HT-29 (cell line): ENCODE data around the genes COL3A1 and INPP1.

DNA sequence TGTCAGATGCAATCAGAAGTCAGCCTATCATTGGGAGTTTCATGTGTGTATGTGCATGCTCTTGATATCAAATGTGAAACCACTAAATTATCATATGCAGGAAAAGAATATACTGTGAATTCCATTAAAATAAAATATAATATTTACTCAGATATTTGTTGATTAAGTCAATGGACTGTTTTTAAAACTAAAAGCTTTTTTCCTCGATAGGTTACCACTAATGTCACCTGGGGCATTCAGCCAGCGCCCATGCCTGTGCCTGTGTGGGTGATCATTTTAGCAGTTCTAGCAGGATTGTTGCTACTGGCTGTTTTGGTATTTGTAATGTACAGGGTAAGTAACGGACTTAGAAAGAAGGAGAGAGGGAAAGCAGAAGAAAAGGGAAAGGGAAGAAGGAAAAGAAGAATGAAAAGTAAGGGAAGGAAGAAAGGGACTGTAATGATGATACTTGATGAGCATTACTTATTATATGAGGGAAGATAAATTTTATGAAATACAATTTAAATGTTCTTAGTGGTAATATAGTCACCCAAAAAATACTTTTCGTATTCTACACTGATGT, 17.2 kb upstream of the FAM171B start:
- RAMPAGE, long total RNA, result no peak

- RAMPAGE, long total RNA, result no peak
These were observed 67.8 kb downstream of the FAM171B start for GRCh38 chr2:186761712-186762103.

DNA sequence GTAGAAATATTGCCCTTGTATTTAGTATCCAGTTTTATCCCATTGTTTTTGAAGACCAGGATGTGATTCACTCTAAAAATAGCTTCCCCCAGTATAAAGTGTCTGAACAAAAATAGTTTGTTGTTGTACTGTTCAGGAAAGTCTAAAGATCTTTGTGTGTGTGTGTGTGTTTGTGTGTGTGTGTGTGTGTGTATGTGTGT, 145.4 kb downstream of the CALCRL start:
- RAMPAGE, long total RNA, result no peak

- RAMPAGE, long total RNA, result no peak
These were observed 13.1 kb downstream of the TFPI start for GRCh38 chr2:187541030-187541592.

DNA sequence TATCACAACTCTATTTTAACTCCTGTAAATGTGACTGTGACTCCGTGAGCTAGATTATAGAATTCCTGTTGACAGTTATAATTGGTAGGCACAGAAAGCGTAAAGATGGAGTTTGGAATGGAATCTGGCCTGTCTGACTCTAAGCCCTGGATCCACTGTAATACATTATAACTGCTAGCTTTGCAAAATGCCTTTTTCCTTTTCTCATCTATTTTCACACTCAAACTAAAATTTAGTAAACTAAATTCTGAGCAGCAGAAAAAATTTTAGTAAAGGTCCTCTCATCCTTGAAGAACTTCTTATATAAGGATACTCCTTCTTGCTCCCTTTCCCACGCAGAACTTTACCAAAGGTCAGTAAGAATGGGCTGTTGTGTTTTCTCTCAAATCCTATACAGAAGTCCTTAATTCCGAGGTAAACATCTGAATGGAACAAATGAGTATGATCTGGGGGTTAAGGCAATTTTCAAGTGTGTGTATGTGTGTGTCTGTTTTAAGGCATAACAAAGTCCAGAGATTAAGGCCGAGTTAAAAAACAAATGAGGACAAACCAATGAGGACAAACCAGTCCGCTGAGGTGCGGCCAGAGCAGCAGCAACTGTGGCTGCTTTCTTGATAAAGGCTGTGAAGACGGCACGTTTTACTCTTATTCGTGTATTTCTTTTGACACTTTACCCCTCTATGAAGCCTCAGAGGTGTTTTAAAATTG, 739 bp upstream of the GULP1 start:
- RAMPAGE, long total RNA, result no peak

DNA sequence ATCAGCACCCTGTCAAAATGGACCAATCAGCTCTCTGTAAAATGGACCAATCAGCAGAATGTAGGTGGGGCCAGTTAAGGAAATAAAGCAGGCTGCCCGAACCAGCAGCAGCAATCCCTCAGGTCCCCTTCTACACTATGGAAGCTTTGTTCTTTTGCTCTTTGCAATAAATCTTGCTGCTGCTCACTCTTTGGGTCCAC, 82.9 kb upstream of the COL3A1 start:
- RAMPAGE, long total RNA, result no peak

DNA sequence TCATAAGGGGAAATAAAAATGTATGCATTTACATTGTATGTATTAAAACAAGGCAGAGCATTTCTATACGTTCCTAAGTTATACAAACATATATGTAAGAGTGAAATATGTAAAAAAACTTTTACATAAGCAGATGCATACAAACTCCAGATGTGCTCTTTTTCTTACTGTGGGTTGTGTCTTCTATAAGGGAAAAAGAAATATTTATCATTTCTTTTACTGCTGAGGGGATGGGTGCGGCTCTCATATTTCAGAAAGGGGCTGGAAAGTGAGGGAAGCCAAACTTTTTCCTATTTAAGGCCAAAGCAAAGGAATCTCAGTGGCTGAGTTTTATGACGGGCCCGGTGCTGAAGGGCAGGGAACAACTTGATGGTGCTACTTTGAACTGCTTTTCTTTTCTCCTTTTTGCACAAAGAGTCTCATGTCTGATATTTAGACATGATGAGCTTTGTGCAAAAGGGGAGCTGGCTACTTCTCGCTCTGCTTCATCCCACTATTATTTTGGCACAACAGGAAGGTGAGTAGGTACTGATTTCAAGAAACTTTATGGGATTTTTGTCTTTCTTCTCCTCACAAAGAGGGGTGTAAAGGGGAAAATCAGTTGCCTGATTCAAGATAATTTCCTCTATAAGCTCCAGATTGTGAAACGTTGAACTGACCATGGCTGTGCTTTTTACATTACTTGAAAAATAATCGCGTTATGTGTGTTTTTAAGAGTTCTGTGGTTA, at the start of gene COL3A1:
COL3A1 (plus strand) TSS at position 322 of the 728 bp plus-strand sequence.
- RAMPAGE, long total RNA, result no peak

DNA sequence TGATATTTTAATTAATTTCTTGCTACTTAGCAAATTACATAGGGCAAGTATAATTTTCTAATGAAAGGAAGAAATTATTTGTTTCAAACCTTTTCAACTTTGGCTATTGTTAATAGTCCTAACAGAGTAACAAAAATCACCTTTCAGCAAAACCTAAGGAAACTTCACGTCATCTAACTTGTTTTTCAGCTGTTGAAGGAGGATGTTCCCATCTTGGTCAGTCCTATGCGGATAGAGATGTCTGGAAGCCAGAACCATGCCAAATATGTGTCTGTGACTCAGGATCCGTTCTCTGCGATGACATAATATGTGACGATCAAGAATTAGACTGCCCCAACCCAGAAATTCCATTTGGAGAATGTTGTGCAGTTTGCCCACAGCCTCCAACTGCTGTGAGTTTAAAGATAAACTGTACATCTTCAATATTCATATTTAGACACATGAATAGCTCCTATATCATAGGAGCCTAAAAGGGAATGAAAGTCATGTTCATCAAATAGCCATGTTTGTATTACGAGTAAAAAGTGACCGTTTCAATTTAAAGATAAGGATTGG, 10.5 kb downstream of the COL3A1 start:
- RAMPAGE, long total RNA, result no peak

GRCh38 chr2:189010125-189010538, 36.0 kb downstream of the COL3A1 start:
- RAMPAGE, long total RNA, result no peak

DNA sequence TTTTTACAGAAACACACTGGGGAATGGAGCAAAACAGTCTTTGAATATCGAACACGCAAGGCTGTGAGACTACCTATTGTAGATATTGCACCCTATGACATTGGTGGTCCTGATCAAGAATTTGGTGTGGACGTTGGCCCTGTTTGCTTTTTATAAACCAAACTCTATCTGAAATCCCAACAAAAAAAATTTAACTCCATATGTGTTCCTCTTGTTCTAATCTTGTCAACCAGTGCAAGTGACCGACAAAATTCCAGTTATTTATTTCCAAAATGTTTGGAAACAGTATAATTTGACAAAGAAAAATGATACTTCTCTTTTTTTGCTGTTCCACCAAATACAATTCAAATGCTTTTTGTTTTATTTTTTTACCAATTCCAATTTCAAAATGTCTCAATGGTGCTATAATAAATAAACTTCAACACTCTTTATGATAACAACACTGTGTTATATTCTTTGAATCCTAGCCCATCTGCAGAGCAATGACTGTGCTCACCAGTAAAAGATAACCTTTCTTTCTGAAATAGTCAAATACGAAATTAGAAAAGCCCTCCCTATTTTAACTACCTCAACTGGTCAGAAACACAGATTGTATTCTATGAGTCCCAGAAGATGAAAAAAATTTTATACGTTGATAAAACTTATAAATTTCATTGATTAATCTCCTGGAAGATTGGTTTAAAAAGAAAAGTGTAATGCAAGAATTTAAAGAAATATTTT, 37.6 kb downstream of the COL3A1 start:
- RAMPAGE, long total RNA, result no peak

DNA sequence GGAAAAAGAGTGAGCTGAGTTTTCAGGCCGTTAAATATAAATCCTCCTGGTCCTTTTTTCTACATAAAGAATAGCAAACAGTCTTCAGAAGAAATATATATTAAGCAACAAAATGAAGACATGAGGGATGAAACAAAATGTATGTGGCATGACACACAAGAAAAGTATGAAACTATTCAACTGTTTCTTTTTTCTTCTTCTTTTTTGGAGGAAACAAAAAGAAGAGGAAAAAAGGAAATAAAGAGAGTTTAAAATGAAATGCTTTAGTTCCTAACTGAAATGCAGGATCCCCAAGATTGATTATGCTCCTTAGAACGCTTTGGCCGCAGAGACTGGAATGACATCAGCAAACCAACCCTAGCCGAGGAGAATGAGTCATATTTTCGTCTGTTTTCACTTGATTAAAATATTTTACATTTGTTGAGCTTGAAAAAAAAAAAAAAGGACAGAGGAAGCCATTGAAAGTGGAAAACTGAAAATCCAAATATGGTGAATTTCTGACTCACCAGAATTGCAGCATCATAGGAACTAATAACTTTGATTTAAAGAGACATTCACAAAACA, 30.5 kb upstream of the COL5A2 start:
- RAMPAGE, long total RNA, result no peak

- RAMPAGE, long total RNA, result no peak
These were observed 31.5 kb downstream of the SLC40A1 start for GRCh38 chr2:189549047-189549507.

GRCh38 chr2:189569234-189570081, 11.1 kb downstream of the SLC40A1 start:
- RAMPAGE, long total RNA, result no peak

DNA sequence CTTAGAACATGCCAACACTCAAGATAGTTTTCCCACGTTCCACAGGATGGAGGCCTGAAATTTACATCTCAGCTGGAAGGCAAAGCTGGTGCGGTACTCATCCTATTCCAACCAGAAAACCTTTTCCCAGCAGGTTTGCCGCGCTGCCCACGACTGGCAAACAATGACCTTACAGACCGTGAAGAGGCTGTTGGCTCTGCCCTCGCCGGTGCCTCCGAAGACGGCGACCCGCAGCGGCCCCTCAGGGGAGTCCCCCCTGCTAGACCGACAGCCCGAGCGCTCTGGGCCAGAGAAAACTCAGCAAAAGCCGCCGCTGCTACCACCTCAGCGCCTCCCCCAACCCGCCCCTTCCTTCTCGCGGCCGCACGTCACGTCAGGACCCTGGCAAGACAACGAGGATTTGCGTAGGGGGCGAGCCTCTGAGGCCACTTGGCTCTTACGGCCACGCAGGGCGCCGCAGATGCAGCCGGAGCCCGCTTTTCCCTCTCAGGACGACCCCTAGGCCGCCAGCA, 381 bp downstream of the ORMDL1 start:
- RAMPAGE, long total RNA, result no peak

DNA sequence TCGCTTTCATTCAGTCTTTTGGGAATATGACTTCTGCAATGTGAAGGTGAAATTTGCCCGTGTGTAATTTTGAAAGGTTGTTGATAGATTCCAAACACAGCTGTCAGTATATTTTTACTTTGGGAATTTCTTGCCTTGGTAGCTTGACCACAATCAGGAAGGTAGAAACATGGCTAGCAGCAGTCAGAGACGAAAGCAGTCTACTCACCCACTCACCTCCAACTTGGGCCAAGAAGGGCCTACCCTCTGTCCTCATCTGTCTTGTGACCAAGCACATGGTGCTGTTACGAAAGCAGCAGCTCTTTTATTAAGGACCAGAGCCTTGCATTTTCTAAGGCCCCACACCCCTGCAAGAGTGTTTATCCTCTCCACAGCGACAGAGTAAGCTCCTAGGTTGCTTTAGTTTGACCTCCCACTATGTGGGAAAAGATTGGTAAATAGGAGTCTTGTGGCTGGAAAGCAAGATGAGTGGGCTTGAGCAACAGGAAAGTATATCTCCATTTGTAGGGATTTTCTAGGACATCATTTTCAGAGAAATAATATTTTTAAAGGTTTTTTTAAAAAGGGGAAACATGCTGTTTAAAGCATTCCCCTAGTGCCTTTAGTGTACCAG, 31.3 kb upstream of the MSTN start:
- RAMPAGE, long total RNA, result no peak

GRCh38 chr2:190343082-190343373, 361 bp upstream of the INPP1 start:
- RAMPAGE, long total RNA, result no peak

DNA sequence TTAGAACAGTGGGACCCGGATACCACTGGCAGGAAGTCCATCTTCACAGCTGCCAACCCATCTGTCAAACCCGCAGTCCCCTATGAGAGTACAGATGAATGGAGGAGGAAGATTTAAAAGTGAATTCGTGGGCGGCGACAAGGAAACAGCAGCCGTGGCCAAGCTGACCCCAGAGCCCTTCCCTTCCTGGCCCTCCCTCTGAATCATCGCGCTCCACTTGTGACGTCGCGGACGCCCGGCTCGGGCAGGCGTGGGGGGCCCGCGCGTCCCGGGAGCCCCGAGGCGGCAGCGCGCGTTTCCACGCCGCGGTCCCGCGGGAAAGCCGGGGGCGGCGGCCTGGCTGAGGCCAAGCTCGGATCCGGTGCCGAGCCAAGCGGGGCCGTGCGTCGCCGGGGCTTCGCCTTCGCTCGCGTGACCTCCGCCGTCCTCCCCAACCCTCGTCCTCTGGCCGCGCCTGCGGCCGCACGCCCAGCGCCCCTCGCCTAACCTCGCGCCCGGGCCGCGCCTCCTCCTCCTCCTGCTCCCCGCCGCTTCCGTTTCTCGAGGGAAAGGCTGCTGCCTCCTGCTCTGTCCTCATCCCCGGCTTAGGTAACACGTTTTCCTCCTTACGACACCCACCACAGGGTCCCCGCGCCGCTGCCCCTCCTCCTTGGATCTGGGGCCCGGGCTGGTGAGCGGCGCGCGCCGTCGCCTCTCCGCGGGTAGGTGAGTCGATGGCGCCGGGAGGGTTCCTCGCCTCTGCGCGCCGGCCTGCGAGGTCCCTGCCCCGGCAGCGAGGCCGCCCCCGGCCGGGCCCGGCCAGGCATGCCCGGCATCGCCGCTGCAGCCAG, at the start of gene INPP1:
INPP1 (plus strand) TSS at position 216 of the 830 bp plus-strand sequence.
- RAMPAGE, long total RNA, result no peak

GRCh38 chr2:190352651-190353651, 9.6 kb downstream of the INPP1 start:
- RAMPAGE, long total RNA, result no peak

DNA sequence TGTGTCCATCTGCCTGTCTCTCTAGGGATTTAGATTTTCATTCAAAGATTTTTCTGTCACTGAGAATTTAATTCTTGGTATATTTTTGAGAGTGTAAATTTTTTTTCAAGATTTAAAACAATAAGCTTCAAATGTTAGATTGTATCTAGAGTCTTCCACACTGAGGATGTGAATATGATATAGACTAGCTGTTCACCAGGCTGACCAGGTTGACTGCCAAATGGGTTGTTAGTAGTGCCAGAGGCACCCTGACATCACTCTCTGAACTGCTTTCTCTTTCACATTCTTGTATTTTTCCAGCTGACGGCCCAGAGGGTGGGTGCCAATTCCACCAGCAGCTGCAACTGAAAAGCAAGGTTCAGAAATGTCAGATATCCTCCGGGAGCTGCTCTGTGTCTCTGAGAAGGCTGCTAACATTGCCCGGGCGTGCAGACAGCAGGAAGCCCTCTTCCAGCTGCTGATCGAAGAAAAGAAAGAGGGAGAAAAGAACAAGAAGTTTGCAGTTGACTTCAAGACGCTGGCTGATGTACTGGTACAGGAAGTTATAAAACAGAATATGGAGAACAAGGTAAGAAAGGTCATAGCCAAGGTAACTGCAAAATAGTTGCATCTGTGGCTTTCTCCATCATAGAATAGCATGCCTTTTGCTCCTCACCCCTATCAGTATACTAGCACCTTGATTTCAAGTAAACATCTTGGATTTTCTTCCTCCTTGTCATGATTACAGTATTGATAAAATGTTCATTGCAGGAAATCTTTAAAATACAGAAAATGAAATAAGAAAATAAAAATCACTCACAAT, 16.6 kb downstream of the INPP1 start:
- RAMPAGE, long total RNA, result no peak

GRCh38 chr2:190504905-190505335, 29.6 kb downstream of the NEMP2 start:
- RAMPAGE, long total RNA, result no peak